Foreskin fibroblast (primary cell): ENCODE measurements around a stretch of chr21.

DNA sequence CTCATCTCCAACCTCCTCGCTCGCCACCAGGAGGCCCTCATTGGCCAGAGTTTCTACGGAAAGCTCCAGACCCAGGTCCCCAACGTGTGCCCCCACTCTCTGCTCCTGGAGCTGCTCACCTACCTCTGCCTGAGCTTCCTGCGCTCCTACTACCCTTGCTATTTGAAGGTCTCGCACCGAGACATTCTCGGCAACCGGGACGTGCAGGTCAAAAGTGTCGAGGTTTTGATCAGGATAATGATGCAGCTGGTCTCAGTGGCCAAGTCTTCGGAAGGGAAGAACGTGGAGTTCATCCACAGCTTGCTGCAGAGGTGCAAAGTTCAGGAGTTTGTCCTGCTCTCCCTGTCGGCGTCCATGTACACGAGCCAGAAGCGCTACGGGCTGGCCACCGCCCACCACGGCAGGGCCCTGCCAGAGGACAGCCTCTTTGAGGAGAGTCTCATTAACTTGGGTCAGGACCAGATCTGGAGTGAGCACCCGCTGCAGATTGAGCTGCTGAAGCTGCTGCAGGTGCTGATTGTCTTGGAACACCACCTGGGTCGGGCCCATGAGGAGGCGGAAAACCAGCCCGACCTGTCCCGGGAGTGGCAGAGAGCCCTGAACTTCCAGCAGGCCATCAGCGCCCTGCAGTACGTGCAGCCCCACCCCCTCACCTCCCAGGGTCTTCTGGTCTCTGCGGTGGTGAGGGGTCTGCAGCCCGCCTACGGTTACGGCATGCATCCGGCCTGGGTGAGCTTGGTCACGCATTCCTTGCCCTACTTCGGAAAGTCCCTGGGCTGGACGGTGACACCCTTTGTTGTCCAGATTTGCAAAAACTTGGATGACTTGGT lies 74.0 kb upstream of the MORC3 start:
- RRBS = no CpG with 5 or more reads among the region's 35 CpGs

DNA sequence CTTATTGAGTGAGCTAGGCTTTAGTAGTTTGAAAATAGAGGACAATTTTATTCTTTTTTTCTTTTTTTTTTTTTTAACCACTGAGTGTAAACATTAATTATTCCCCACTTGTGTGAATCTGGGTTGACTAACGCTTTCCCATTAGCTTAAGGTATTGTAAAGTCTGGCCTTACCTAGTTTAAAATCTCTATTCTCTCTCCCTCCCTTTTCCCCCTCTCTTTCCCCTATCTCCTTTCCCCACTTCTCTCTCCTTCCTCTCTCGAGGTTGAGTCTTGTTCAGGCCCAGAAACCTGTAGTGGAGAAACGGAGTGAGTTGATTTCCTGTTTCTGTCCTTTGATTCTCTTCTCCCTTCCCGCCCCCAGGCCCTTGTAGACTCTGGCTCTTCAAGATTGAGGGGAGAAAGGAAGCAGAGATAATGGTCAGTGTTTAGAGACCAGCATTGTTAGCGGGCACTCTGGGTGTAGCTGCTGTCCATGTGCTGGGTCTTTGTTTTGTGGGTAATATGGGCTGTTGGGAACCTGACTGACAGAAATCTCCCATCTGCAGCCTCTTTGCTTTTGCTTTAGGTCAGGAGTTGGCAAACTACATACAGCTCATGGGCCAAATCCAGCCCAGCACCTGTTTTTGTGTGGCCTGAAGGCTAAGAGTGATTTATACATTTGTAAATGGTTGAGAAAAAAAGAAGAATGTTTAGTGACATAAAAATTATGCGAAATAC lies 1.6 kb downstream of the MORC3 start:
- RRBS = no CpG with 5 or more reads among the region's 6 CpGs

DNA sequence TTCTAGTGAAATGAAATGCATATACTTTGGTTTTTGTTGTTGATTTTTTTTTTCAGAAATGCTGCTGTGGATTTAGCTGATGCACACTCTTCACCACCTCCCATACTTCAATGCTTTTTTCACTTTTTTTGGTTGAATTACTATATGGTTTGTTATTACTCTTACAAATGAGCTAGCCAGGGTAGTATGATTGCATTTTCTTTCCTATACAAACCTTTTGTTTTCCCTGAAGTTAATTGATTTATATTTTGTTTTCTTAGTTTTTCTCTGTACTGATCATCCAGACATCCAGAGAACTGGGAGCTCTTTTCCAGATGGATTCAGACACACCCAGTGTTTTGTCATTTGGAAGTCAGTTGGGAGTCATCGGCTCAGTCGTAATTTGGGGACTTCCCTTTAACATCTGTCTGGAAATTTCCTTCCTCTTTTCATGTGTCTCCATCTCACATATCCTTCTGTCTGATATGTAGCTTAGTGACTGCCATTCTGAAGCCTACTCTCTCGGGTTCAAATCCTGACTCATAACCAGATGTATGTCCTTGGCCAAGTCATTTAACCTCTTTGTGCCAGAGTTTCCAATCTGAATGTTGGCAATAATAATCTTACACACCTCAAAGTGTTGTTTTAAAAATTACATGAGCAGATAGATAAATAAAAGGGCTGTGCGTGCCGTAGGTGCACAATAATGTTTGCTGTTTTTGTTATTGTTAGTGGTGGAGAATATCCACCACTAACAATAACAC lies 2.9 kb downstream of the MORC3 start:
- RRBS = no CpG with 5 or more reads among the region's 5 CpGs

GRCh38 chr21:36370918-36371378 lies 14.2 kb upstream of the CHAF1B start:
- RRBS = no CpG with 5 or more reads among the region's 2 CpGs

DNA sequence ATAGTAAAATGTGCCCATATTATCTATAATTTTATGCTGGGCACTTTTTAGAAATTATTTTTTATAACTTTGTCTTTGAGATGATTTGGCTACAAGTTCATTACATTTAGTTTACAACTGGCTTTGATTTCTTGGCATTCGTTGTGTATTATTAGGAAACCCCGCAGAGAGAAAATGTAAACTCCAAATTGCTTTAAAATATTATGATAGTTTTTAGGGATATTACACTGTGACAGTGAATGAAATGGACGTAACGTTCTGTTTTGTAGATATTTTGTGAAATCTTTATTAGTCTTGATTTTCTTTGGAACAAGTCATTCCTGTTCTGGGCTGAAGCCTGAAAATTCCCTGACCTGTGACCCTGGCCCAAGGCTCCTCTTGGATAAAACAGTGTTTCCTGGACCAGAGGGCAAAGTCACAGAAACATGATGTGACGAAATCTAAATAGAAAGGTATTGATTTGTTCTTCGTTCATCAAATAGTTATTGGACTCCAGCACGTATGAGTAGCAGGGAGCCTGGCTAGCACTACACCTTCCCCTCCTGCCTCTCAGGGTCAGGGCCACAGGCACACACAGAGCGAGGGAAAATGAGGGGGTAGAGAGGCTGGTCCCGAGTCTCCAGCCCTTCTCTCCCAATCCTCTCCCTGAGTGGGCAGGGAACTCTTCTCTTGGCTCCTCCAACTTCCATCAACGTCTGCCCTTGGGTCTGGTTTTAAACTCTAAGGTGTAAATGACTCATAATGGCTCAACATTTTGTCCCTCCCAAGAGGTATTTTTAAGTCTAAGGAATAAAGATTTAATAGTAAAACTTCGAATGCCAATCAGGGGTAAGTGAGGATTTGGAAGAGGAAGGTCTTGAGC lies 1.7 kb upstream of the CLDN14 start:
- RRBS = no CpG with 5 or more reads among the region's 11 CpGs

GRCh38 chr21:36753430-36754072 lies 54.6 kb downstream of the SIM2 start:
- RRBS = no CpG with 5 or more reads among the region's 5 CpGs

DNA sequence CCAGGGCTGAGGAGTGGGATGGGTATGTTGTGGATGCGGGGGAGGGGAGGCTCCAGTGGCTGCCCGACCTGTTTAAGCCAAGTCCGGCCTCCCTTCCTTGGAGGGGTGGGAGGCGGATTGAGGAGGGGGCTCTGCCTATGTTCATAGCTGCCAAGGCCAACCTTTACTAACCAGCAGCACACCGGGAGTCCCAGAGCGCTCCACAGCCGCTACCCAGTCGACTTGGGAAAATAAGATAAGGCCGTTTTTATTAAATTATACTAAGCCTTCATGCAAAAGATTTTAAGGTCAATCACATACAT lies 481 bp upstream of the HLCS start:
- RRBS = 2% methylated on average over 4 of the region's 9 CpGs

DNA sequence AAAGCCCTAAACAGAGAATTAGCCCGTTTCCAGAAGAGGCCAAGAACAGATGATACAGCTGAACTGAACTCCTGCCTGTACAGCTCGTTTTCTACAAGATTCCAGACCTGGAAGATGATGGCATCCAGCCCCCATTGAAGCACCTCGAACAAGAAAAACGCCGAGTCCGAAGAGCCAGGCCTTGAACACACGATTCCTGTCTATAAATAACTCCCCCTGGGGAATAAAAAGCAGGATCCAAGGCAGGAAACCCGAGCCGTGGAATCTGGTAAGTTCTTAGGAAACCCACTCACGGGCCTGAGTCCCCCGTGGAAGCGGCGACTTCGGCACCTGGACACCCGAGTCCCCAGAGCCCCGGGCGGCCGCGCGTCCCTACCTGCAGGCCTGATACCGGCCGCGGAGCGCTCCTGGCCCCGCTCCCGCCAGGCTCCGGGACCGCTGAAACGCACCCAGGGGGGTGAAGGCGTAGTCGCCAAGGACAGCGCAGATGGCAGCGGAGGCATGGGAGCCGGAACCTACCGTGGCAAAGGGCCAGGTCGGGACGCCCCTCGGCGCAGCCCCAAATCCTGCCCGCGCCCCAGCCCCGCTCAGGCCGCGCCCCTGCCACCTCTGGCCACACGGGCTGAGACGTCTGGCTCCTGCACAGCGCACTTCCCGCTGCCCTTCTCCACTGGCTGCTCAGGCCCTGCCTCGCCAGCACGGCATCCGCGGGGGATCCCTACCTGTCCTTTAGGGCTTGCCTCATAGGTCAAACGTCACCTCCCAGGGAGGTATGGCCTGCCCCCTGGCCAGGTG lies 14.0 kb upstream of the HLCS start:
- RRBS = 7% methylated on average over 13 of the region's 53 CpGs

DNA sequence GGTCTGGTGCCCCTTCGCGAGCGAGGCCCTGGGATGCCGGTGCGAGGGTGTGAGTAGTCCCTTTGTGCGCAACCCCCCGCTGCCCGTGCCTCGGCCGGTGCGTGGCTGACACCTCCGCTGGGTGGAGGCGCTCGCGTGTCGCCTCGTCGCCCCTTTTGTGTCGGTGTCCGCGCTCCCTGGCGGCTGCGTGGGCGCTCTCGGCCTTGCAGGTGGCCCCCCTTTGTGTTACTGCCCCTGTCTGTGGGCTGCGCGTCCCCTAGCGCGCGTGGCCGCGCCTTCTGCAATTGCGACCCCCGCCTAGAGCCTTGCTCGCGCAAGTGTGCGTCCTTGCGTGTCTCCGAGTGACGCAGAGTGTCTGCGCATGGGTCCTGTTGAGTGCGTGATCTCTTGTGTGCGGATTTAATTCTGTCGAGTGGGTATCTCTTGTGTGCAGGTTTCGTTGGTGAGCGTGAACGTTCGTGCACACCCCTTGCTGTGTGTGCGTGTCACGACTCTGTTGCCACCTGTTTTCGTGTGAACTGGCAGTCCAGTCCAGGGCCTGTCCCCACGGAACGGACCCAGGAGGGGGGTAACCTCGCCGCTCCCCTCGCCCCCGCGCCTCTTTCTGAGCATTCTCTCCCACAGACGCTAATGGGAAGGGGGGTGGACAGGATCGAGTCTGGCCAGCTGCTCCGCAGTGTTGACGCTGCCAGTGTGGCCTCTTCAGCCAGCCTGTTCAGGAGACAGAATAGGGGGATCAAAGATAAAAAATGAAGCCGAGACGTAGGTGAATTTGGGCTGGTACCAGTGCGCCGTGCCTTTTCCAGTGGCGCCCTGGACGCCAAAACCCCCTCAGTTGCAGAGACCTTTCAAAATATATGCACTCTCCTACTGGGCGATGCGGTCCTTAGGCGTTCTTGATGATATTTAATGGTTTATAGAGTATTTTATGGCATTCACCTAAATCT lies 820 bp downstream of the TTC3 start:
- RRBS = 1% methylated on average over 7 of the region's 71 CpGs

DNA sequence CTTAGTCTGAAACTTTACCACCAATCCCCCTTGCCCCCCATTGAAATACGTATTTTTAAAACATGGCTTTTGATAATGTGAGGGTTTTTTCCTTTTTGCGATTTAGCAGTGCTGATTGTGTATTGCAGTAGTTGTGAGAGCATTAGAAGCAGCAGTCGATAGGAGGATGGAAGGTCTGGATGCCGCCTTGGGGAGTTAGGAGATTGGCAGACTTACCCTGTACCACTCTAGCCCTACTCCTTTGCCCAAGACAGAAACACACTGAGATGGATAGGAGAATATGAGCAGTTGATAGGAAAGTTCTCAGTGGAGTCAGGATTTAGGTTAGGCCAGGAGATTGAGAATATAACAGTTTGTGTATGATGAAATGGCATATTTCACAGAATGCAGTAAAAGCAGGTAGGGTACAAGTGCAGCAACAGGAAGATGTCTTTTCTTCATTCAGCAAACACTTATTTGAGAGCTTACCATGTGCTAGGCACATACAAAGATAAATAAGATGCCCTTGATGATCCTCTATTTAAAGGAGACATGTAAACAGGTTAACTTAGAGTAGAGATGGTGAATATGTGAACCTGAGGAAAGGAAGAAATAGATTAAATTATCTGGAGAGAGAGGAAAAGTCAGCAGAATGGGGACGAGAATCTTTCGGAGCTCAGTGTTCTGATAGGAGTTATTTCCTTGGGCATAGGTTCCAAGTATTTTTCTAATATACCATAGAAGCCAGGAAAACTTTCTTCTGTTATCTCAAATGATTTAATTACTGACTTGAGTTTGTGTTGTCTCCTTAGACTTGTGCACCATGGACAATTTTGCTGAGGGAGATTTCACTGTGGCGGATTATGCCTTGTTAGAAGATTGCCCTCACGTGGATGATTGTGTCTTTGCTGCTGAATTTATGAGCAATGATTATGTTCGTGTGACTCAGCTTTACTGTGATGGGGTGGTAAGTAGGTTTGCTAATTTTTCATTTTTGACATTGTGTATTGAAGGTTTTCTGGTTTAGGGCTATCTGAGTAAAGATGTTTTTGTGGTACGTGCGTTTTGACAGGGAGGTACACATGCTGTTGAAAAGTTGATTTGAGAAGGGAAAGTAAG lies 13.8 kb downstream of the TTC3 start:
- RRBS = no CpG with 5 or more reads among the region's 11 CpGs

- RRBS = no CpG with 5 or more reads among the region's 2 CpGs
Measured at GRCh38 chr21:37159534-37159772, 86.4 kb downstream of the TTC3 start.

DNA sequence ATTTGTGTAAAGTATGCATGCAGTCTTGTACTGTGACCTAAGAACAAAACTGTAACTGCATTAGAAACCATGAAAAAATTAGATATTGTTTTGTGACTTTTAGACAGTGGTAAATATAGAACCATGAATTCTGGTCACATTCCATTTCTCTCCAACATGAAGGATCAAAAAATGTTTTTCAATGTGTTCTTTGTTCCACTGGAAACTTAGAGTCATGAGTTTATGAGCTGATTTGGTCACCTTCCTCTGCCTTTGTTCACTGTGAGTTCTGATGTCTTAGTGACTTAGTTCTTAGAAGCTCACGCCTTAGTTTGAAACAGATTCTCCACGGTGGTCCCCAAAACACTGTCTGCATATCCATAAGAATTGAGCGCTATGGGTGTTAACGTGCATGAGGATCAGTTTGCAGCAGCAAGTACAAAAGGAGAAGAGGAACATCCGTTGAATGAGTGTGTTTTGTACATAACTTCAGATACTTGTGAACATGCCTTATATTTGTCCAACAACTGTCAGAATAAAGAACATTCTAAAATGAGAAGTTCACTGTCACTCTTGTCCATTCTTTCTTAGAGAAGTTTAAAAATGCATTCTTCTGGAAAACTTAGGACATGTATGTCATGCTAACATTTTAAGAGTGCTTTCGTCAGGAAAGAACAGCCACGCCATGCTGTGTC lies 64.4 kb downstream of the VPS26C start:
- RRBS = no CpG with 5 or more reads among the region's 7 CpGs

- RRBS = no CpG with 5 or more reads among the region's 9 CpGs
Measured at GRCh38 chr21:37282601-37282917, 15.4 kb upstream of the VPS26C start.

DNA sequence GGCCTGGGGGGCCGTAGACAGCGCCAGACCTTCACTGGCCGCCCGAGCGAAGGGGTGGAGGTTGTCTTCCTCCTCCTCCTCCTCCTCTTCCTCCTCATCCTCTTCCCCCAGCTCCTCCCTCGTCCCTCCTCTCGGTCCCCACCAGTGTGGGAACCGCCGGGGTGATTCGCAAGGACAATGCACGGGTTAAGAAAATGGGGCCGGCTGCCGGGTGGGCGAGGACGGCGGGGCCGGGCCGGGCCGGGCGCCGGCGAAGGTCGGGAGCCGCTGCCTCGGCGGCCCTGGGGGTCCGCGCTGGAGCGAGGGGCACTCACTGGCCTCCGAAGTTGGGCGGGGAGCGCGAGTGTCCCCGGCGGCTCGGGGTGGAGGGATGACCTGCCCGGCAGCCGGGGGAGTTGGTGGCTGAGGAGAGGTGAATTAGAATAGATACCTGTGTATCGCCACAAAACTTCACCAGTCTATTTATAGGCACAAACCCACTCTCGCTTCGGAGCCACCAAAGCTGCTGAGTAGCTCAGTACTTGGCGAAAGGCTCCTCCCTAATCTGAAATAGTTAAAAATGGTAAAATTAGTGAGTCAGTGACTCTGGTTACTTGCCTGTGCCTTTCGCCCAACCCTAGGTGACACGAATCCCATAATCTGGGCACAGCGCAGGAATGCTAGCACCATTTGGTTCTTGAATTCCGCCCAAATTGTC lies 1.5 kb downstream of the DYRK1A start:
- RRBS = 2% methylated on average over 14 of the region's 46 CpGs

GRCh38 chr21:37384489-37385130 lies 18.0 kb downstream of the DYRK1A start:
- RRBS = no CpG with 5 or more reads among the region's 2 CpGs

DNA sequence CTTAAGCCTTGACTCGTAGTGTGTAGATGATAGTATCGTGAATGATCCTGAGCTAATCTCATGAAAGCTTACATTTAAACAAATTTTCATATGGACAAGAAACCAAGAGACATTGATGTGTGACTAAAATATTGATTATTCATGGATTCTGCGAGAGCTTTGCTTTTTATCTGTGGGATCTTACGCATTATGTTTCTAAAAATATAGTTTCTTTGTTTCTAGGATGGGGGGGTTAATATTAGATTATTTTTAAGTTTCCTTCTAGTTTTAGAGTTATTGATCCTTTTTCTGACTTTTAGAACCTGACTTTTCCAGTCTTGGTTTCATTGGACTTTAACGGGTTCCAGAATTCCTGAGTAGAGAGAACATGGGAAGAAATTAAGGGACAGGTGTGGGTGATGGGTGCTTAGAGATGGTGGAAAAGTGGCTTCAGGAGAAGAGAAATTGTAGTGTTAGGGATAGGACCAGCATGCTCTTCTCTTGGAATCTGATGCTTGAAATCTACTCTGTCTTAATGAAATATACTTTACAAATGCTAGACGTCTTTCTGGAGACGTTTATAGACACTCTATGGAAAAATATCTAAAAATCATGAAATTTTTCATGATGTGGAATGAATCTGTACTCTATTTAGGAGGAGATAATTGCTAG lies 67.2 kb downstream of the DYRK1A start:
- RRBS = no CpG with 5 or more reads among the region's 7 CpGs

DNA sequence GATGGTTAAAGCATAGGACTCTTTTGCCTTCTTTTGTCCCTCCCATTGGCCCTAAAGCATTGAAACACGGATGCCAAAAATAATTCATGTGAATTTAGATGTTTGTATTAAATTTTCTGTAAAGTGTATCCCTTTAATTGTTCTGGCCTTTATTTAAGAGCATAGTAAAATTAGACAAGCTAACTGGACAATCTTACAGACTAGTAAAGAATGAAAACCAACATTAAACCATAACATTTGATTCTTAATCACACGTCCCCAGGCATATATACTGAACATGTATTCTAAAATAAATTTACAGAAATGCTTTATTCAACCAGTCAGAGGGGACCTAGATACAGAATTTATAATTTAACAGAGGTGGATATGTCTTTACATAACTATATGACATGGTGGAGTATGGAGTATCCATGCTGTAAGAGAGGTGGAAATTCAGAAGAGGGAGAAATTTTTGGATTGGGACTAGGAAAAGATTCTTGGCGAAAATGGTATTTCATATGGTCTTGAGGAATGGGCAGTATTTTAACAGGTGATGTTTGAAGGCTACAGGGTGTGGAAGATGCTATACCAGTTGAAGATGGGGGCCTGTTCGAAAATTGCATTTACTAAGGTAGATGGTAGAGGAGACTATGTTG lies 70.0 kb downstream of the DYRK1A start:
- RRBS = no CpG with 5 or more reads among the region's 4 CpGs

- RRBS = no CpG with 5 or more reads among the region's 5 CpGs
Measured at GRCh38 chr21:37446373-37447022, 79.9 kb downstream of the DYRK1A start.

GRCh38 chr21:37450258-37450962 lies 83.8 kb downstream of the DYRK1A start:
- RRBS = no CpG with 5 or more reads among the region's 6 CpGs

DNA sequence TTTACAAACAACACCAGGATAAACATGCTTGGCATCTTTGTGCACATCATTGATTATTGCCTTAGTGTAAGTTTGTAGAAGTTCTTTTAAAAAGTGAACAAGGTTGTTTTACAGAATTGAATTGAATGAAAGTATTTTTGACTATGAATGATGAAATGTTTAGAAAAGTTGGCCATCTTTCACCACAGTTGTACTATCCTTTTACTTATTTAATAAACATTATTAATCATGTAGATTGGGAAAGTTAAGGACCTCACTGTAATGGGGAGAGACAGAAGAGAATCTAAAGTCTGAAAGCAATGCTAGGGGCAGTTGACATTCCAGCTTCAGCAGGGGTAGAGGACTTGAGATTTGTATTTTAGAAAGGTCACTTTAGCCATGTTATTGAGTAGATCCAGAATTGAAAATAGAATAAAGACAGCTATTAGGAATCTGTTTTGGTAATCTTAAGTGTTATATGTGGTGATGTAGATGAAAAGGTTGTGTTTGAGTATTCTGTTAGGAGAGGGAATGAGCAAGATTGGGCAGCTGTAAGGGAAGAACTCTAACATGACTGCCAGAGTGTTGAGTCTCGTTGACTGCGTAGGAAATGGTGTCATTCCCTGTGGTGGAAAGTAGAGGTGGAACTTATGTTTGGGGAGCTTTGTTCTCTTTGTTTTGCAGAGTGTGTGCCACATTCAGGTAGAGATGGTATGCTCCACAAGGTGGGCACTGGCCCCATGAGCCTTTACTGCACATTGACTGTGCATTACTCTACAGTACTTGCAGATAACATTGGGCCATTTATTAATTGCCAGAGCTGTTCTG lies 104.4 kb downstream of the DYRK1A start:
- RRBS = no CpG with 5 or more reads among the region's 2 CpGs